Suprapubic skin (tissue), 4 donors: ENCODE data around the gene SMIM3.

- PRO-cap: no peak
- RAMPAGE, long total RNA, 4 experiments: no peak in any of the 4 experiments
These were observed 4.0 kb downstream of the SYNPO start for GRCh38 chr5:150644188-150645135.

GRCh38 chr5:150656385-150657366 lies 4.4 kb upstream of the MYOZ3 start:
- PRO-cap: no peak
- RAMPAGE, long total RNA, 4 experiments: no peak in any of the 4 experiments

- PRO-cap: no peak
- RAMPAGE, long total RNA, 4 experiments: no peak in any of the 4 experiments
These were observed 3.2 kb upstream of the RBM22 start for GRCh38 chr5:150704053-150704457.

DNA sequence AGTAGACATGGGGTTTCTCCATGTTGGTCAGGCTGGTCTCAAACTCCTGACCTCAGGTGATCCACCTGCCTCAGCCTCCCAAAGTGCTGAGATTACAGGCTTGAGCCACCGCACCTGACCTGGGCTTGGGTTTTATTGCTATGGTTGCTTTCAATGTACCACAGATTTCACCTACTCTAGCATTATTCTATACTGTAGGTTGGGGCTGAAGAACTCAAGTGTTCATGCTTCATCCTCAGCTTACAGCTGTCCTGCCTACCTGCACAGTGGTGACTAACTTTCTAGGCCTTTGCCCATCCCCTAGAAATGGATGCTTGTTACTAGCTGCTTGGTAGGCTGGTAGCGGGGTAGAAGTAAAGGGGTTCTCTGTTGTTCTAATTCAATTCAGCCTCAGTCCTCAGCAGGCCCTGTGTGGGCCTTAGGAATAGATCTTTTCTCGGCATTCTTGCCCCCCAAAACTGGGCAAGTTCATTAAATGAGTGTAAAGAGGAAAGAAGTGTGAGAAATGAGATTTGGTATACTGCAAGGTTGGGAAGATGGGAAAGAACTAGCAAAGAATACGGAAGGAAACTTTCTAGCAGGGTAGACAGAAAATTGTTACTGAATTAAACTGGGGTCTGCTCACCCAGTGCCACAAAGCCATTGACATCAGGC lies 5.4 kb upstream of the RBM22 start:
- PRO-cap: no peak
- RAMPAGE, long total RNA, 4 experiments: no peak in any of the 4 experiments

DNA sequence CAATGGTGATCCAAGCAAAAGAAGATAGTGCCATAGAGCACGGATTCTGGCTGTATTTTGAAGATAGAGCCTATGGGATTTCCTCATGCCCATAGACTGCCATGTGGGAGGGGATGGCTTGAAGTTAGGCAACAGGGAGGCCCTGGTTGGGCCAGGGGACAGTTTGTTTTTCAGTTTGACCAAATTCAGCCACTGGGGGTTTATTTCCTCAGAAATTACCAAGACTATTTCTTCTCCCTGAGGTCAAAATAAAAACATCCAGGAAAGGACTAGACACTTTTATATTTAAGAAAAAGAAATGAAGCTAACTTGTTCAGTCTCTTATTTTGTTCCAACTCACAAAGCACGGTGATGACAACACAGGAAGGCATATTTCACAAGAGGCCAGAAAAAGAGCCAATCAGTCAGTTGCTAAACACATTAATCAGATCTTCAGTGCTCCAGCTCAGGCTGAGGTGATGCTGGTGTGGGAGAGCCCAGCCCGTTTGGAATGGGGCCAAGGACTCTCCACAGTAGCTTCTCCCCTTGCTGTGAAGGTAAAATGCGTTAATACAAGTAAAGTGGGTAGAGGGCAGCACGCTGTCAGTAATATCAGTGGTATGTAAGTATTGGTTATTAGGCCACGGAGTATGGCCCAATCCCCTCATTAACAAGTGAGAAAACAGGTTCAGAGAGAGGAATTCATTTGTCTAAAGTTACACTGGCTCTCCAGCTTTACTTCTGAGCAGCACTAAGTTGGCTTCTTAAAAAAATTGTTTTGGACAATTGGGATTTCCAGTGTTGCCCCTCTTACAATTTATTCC lies 4.5 kb upstream of the DCTN4 start:
- PRO-cap: no peak
- RAMPAGE, long total RNA, 4 experiments: no peak in any of the 4 experiments

GRCh38 chr5:150778098-150778909 lies at the start of gene SMIM3:
TSS of gene SMIM3 (plus strand) at chr5:150778757.
- PRO-cap: bidirectional peak, plus-strand start at chr5:150778810, minus-strand start at chr5:150778682
- RAMPAGE, long total RNA, 4 experiments: start-site peak on the plus strand in 4 of 4 experiments, at chr5:150778751-150778817 at its widest, 59 to 180 reads per replicate

GRCh38 chr5:150778910-150779422 lies 409 bp downstream of the SMIM3 start:
- PRO-cap: no peak
- RAMPAGE, long total RNA, 4 experiments: no peak in any of the 4 experiments

GRCh38 chr5:150846628-150847059 lies 323 bp downstream of the IRGM start:
- PRO-cap: no peak
- RAMPAGE, long total RNA, 4 experiments: no peak in any of the 4 experiments

GRCh38 chr5:150860359-150860932 lies 14.1 kb downstream of the IRGM start:
- PRO-cap: no peak
- RAMPAGE, long total RNA, 4 experiments: no peak in any of the 4 experiments

- PRO-cap: no peak
- RAMPAGE, long total RNA, 4 experiments: no peak in any of the 4 experiments
These were observed 21.9 kb upstream of the ZNF300 start for GRCh38 chr5:150926669-150927145.

- PRO-cap: bidirectional peak, plus-strand start at chr5:150946842, minus-strand start at chr5:150946534
- RAMPAGE, long total RNA, 4 experiments: no peak in any of the 4 experiments
These were observed 41.9 kb upstream of the ZNF300 start for GRCh38 chr5:150946683-150947013.

- PRO-cap: no peak
- RAMPAGE, long total RNA, 4 experiments: no peak in any of the 4 experiments
These were observed 20.4 kb upstream of the GPX3 start for GRCh38 chr5:150999995-151000412.

DNA sequence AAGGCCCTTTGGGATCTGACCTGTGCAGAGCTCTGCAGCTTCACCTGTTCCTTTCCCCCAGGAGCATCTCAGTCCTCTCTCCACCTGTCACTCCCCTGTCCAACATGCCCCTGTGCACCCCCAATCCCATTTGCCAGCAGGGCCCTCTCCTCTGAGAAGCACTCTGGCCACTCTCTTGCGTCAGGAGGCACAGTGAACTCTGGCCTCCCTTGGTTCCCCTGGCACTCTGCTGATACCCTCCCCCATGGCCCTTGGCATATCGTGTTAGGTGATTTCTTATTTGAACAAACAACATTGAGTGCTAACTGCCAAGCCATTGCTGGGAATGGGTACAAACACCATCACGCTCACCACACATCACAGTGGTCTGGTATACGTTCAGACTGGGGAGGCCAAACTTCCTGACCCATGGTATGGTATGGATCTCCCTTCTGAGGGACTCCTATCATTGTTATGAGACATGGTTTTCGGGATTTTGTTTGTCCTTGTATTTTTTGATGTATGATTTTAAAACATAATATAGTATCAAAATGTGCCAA lies 21.0 kb upstream of the TNIP1 start:
- PRO-cap: no peak
- RAMPAGE, long total RNA, 4 experiments: no peak in any of the 4 experiments

DNA sequence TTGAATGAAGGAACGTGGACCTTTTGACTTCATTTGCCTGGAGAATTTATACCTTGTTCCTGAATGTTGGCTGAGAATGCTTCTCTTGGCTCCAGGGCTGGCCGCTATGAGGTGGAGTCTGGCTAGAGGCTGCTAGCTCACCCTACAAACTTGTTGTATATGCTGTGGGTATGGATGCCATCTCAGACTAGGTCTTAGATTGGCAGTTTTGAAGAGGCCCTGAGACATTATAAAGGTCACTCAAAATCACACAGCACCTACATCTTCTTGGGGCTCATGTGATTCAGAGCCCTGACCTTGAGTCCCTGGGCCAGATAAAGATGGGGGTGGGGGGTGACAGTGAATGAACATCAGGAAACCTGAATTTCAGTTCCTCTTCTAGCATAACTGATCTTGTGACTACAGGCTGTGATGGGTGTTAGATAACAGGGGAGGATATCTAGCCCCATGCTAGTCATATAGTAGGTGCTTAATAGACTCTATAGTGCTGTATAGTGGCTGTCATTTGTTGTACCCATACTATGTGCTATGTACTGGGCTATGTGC lies 2.8 kb downstream of the GM2A start:
- PRO-cap: no peak
- RAMPAGE, long total RNA, 4 experiments: no peak in any of the 4 experiments

GRCh38 chr5:151517542-151518084 lies 70.2 kb downstream of the SLC36A1 start:
- PRO-cap: no peak
- RAMPAGE, long total RNA, 4 experiments: no peak in any of the 4 experiments

DNA sequence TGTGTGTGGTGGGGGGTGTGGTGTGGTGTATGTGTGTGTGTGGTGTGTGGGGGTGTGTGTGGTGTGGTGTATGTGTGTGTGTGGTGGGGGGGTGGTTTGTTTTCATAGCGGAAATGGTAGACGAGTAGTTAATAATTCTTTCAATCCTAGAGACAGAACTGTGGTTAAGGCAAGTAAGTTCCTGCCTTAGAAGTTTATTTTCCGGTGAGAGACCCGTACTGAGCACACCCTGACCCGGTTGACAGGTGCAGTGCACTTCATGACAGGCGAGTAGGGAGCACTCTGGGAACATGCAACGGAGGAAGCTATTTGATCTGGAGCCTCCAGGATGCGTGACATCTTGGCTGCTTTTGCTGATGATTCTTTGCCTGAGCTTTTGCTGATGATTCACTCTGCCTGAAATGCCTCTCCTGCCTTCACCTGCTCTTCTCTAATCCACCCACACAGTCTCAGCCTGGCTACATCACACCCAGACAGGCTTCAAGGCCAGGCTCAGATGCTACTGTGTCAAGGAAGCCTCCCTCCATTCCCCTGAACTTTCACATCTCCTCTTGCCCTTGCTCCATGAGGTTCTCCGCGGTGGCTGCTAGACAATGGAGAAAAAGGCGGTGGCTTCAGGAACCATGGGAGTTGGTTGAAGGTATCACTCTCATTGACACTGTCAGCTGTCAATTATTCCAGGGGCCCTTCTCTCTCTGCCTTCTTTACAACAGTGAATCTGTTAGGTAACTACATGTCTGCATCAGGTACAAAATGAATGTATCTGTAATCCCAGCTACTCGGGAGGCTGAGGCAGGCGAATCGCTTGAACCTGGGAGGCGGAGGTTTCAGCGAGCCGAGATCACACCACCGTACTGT lies 22.0 kb upstream of the FAT2 start:
- PRO-cap: no peak
- RAMPAGE, long total RNA, 4 experiments: no peak in any of the 4 experiments

DNA sequence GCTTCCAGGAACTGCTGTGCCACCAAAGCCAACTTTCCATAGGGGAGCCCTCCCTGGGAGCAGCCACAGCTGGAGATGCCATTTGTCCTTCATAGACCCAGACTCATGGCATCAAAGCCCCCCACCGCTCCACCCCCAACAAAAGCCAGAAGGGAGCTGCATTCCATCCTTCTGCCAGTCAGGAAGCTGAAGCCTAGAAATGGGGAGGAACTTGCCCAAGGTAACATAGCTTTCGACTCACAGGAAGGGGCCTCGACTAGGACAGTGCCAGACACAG lies 28.9 kb upstream of the FAT2 start:
- PRO-cap: no peak
- RAMPAGE, long total RNA, 4 experiments: no peak in any of the 4 experiments

DNA sequence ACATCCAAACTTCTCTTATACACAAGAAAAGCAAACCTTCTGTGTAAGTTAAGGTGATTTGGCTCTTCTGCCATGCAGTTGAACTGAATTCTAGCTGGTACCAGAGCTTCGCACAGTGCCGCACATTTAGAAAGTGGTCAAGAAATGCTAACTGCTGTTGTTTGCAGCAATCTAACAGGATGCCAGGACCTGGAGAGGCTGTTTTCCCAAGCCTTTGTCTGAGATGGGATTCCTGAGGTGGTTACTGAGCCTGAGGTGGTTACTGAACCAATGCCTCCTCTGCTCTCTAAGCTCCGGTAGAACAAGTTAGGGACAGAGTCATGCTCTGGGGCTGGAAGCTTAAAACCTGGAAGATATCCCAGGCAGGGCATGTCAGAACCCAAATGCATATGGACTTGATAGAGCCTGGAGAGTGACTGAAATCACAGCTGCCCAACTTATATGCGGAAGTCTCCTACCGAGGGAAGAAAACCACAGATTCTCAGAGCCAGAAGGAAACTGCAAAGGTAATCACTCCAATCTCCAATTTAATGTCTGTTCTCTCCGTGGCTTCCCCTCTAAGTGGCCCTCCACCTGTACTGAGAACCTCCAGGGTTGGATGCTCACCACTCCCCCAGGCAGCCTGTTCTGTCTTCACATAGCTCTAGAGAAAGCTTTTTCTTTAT lies 46.6 kb upstream of the FAT2 start:
- PRO-cap: no peak
- RAMPAGE, long total RNA, 4 experiments: start-site peak on the plus strand in 3 of 4 experiments, centred at positions 401 to 430 of the sequence, 6 to 21 reads per replicate

- PRO-cap: no peak
- RAMPAGE, long total RNA, 4 experiments: no peak in any of the 4 experiments
These were observed 14.8 kb downstream of the SPARC start for GRCh38 chr5:151671754-151672561.

- PRO-cap: no peak
- RAMPAGE, long total RNA, 4 experiments: no peak in any of the 4 experiments
These were observed 11.1 kb downstream of the SPARC start for GRCh38 chr5:151675584-151676014.